Ascending aorta (tissue), 1 donor: Measurements from ENCODE around the gene TRIM24.

GRCh38 chr7:135678871-135679070 is 16.5 kb downstream of the STMP1 start:
- PRO-cap = unidirectional peak, minus-strand start at chr7:135678943

DNA sequence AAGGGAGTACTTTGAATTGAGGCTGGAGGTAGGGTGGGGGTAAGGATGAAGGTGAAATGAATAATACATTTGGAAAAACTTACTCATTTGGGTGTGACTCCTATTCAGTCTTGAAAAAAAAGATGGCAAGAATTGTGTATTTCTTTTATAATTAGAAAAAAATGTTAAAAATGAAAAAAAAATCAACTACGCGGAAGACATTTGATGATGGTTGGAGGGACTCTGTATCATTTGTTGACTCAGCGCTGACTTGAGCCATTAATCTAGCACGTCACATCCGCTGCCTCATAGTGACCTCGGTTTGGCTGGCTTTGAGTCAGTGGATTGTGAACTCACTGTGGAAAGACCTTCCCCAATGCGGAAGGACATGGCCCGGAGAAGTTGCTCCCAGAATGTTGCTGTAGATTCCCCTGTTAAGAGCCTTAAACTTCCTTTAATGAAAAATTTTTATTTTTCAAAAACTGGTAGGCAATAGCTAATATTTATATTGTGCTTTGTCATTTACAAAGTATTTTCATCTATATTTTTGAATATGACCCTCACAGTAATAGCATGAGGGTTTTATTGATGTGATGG is 2.7 kb downstream of the FAM180A start:
- PRO-cap = bidirectional peak, plus-strand start at position 355 of the sequence, minus-strand start at position 233 of the sequence

DNA sequence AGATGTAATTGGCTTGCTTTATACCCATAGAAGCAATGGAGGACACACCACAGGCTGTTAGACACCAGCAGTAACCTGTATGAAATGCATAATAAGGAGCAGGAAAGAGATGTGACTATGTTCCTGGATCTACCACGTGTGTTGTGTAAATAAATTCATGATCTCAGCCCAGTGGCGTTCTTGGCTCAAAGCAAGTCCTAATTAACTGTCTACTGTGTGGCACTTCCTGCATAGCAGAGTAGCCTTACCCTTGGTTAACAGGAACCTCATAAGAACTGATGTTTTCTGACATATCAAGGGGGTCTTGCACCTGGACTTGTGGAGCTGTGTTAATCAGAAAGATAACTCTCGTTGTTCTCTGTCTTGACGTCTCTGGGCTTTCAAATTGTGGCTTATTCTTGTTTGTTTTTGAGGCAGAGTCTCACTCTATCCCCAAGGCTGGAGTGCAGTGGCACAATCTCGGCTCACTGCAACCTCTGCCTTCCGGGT is 25.7 kb upstream of the FAM180A start:
- PRO-cap = unidirectional peak, minus-strand start at position 86 of the sequence

DNA sequence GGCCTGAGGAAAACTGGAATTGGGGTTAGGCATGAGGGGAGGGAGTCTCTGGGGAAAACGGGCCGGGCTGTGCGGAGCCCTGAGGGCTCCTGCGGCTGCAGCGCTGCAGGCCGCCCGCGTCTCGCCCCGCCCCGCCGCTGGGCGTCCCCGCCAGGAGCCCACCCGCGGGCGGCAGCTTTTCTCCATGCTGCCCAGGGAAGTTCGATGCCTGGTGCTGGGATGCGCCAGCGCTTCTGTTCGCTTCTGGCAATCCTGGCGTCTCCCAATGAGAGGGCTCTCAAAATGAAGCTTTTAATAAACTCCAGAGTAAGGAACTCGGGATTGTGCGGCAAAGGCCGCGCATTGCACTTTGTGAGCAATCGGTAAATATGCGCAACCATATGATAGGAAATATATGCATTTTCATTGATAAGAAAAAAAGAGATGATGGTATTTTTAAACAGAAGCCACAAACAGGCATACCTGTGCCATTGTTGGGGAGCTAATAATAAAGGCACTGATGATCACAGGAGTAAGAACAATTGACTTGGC is 2.8 kb downstream of the CHRM2 start:
- PRO-cap = no peak

GRCh38 chr7:137820517-137821182 is 26.1 kb downstream of the DGKI start:
- PRO-cap = unidirectional peak, plus-strand start at chr7:137820857

DNA sequence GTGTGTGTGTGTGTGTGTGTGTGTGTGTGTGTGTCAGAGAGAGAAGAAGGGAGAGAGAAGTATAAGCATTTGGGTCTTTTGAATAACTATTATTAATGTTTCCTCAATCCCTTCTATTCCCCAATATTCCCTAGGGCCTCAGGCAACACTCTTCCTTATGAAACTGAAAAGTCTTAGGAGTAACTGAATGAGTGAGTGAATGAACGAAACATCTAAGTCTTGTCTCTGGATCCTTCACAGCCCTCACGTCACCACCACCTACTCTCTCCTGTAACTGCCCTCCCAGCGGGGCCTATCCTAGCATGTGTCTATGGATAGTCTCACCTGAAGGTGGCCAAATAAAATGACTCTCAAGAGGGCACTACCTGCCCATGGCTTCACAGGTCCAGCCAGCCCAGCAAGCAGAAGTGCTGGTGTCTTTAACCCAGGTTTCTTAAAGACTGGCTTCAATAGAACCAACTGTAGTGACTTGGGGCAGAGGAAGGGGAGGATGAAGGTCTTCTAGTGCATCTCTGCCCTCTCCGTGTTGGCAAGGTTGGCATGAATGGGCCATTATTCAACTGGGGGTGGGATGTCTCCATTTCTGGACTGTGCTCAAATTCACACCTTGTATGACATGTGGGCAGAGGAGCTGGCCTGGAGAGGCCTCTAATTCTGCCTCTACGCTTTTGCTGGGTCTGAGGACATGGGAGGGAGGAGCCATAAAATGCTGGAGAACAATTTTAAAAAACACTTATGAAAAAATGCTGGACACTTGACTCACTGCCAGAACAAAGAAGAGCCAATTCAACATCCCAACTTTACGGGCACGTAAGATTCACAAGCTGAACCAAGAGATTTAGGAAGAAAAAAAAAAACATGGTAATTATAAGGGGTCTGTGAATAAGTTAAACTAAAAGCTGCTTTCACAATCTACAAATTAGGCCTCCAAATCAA is 29.8 kb upstream of the DGKI start:
- PRO-cap = no peak

- PRO-cap = unidirectional peak, plus-strand start at chr7:137878948
These were observed 31.7 kb upstream of the DGKI start for GRCh38 chr7:137878230-137879026.

- PRO-cap = unidirectional peak, plus-strand start at chr7:137951176
These were observed 51.0 kb downstream of the CREB3L2 start for GRCh38 chr7:137950777-137951398.

DNA sequence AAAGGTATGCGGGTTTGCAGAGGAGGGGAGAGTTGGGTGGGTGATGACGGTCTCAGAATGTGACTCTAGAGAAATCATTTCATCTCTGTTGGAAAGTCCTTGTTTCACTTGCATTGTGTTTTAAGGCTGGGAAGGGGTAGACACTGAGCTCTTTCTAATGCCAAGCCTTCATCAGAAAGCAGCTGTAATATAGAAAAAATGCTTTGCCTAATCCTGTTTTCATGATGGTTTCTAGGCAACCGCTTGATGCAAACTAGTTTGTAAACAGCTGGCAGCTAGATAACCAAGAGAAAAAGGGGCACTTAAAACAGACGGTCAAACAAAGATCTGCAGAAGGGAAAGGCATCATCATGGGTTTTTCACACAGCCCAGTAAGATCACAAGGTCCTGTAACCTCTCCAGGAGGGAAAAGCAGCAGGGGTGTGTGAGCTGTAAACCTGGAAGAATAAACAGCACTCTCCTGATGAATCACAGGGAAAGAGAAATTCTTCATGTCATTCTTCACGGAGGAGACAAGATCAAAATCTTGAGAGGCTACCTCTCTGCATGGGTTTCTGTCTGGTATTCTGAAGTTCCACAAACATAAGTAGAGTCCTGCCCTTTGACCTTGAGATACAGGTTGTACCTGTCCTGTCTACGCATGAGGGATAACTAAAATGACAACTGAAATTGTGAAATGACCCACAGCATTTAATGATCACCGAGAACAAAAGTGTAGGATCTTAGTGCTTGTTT is 48.2 kb downstream of the CREB3L2 start:
- PRO-cap = no peak

DNA sequence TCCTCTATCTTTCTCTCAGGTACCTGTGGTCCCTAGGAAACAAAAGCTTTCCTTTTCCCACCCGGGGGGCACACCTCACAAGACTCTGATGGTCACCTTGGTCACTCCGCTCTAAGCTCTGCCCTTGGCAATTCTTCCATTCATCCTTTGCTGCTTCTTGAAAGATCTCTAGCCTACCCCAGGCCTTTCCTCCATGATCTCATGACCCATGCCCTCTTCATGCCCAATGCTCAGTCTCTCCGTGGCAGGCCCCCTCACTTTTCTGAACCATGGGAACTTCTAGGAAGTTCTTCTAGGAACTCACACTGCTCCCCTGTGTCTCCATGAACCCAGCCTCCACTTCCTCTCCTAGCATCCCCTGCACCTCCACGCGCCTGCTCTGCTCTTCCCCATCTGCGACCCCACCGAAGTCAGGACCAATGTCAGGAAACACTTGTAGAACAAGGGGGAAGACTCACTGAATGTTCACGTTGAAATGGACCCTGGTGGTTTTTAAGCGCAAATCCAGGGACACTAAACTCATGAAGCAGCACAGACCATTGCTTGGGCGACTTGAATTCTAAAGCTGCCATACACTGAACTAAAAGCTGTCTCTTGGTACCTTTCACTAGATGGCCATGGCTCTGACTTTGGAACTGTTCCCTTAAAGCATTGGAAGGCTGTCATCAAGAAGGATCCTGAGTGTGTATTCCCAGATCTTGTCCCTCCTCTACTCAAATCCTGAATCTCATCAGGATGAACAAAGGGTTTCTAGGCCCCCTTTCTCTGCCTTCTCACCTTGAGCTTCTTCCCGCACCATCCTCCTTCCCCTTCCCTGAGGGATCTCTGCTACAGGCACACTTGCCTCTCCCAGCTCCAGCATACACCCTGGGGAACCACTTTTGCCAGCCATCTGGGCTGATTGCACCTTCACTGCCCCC is 40.0 kb downstream of the CREB3L2 start:
- PRO-cap = no peak

GRCh38 chr7:137990767-137991292 is 11.1 kb downstream of the CREB3L2 start:
- PRO-cap = no peak

DNA sequence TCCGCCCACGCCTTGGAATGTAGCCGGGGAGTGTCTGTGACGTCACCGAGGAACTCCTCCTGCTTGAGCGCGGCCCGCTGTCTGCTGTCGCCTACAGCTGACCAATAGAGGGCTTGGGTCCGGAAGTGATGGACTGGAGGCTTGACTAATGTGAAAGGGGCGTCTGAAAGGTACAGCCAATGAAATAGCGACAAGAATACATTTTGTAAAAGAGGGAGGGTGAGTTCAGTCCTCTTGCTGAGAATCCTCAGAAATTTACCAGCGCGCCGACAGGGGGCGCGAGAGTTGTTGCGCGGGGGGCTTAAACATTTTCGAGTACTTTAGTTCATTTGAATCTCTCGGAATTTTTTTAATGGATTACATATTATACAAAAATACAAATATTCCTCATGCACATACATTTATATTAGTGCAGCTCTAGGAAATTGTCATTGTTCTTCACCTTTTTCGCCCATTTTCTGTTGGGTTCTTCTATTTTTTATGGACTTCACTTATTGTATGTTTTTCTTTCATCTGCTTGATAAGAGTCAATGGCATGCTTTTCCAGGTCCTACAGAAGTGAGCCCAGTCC is 420 bp upstream of the CREB3L2 start:
- PRO-cap = bidirectional peak, plus-strand start at position 201 of the sequence, minus-strand start outside the sequence

GRCh38 chr7:138309037-138309284 is 151.1 kb upstream of the TRIM24 start:
- PRO-cap = no peak

DNA sequence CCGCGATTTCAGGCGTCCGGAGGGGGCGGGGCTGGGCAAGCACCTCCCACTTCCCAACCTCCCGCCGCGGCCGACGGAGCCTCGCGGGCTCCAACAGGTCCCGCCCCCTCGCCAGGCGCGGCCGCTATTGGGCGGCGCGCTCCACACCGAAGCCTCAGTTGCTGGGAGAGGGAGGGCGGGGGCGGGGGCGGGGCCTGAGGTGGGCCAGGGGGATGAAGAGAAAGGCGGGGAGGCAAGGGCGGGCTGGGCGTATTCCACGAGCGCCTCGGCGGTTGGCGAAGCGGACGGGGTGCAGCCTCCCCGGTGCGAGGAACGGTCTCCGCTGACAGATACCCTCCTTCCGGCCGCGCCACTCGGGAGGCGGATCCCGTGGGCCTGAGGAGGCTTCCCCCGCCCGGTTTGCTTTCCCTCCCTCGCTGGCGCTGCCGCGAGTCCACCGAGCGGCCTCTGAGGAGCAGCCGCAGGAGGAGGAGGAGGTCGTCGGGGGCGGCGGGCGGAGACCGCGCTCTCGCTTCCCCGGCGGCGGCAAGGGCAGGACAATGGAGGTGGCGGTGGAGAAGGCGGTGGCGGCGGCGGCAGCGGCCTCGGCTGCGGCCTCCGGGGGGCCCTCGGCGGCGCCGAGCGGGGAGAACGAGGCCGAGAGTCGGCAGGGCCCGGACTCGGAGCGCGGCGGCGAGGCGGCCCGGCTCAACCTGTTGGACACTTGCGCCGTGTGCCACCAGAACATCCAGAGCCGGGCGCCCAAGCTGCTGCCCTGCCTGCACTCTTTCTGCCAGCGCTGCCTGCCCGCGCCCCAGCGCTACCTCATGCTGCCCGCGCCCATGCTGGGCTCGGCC is at the start of gene TRIM24:
Gene TRIM24, plus strand, starts transcription at position 250 of the 836 bp plus-strand sequence.
- PRO-cap = bidirectional peak, plus-strand start at position 157 of the sequence, minus-strand start outside the sequence; unidirectional peak, plus-strand start at position 359 of the sequence; unidirectional peak, plus-strand start at position 430 of the sequence; unidirectional peak, plus-strand start at position 539 of the sequence

DNA sequence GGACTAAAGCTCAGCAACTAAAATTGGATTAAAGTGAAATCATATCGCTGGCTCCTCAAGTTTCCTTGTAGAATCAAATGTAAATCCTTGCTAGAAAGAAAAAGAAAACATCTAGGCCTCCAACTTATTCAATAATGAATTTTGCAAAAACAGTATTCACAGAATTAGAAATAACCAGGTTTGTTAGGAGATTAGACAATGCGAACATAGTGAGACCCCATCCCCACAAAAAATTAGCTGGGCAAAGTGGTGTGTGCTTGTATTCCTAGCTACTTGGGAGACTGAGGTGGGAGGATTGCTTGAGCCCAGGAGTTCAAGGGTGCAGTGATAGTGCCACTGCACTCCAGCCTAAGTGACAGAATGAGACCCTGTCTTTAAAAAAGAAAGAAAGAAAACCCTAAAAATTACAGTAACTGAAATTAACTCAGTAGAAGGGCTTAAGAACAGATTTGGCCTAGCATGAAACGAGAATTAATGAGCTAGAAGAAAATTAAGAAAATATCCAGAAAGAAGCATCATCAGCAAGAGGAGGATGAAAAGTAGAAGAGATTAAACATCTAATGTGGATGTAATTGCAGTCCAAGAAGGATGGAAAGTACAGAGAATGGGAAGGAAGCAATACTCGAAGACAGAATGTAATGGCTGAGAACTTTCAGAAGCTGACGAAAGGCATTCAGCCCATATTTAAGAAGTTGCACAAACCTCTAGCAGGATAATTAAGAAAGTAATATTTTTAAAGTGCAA is 60.4 kb downstream of the TRIM24 start:
- PRO-cap = no peak

- PRO-cap = no peak
These were observed 105.2 kb downstream of the TRIM24 start for GRCh38 chr7:138564854-138566002.

DNA sequence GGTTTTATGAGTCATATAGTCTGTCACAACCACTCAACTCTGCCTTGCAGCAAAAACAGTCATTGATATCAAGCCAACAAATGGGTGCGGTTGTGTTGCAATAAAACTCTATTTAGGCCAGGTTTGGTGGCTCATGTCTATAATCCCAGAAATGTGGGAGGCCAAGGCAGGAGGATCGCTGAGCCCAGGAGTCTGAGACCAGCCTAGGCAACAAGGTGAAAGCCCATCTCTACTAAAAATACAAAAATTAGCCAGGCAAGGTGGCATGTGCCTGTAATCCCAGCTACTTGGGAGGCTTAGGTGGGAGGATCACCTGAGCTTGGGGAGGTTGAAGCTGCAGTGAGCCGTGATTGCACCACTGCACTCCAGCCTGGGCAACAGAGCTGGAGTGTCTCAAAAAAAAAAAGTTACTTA is 66.8 kb upstream of the ATP6V0A4 start:
- PRO-cap = no peak

GRCh38 chr7:138935306-138935777 is 45.8 kb downstream of the KIAA1549 start:
- PRO-cap = no peak

DNA sequence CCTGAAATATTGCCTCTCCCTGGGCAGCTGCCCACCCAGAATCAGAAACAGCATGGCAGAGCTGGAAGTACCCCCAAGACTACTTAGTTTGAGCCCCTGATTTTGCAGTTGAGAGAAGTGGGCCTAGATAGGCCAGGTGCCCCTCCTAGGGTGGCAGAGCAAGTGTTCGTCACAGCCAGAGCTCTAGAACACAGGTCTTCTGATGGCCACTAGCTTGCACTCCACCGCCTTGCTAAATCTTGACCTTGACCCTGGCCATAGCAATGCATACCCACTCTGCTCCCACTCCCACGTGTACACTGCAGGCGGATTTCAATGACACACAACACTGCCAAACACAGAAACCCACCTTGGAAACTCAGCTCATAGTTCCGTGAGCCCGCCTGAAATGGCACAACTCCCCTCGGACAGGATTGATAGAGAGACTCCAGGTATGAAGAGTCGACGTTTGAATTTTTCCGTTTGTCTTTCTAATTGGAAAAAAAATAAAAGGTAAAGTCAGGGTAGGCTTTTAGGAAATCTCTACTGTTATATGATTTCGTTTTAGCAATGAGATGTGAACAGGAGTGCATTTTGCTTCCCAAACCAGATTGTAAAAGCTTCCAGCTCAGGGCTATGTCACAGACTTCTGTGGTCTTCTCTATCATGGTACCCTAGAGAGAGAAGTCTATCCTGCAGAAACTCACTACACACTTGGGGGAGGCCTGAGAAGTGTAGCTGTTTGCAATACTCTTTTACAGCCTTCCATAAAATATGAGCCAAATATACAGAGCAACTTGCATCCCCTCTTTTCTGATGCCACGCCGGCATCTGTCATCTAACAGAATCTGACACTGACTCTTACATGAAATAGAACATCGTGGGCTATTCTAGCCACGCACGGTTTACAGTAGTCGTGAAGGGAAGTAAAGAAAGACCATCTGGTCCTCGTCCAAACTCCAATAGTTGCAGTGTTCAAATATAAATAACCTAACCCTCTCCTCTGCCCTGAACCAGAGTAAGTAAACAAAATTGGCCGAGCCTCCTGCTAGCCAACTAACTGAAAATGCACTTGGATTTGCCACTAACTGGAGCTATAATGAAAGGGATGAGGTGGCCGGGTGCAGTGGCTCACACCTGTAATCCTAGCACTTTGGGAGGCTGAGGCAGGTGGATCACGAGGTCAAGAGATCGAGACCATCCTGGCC is 29.1 kb upstream of the ZC3HAV1L start:
- PRO-cap = no peak

GRCh38 chr7:139118675-139119572 is 9.4 kb upstream of the ZC3HAV1 start:
- PRO-cap = no peak